Sternocleidomastoid (tissue), 1 donor: Measurements from ENCODE around the genes HLTF and RNF13.

- PRO-cap: bidirectional peak, plus-strand start at chr3:143973081, minus-strand start at chr3:143972860
Observed at GRCh38 chr3:143973015-143973513, 1.4 kb downstream of the DIPK2A start.

- PRO-cap: no peak
Observed at GRCh38 chr3:146159677-146159946, 1.4 kb downstream of the PLOD2 start.

- PRO-cap: no peak
Observed at GRCh38 chr3:146249201-146249688, 1.7 kb downstream of the PLSCR4 start.

DNA sequence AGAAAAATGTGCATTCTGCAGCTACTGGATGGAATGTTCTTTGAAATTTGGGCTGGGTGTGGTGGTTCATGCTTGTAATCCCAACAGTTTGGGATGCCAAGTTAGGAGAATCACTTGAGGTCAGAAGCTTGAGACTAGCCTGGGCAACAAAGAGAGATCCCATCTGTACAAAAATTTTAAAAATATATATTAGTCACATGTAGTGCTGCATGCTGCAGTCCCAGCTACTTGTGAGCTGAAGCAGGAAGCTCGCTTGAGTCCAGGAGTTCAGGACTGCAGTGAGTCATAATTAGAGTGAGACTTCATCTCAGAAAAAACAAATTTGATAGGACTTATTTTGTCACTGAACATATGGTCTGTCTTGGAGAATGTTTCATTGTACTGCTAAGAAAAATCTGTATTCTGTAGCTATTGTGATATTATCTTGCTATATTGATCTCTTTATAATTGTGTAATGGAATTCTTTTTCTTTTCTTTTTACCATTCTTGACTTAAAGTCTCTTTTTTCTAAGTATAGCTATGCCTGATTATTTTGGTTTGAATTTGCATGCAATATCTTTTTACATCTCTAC is 63.0 kb upstream of the PLSCR4 start:
- PRO-cap: no peak

- PRO-cap: no peak
Observed at GRCh38 chr3:147187795-147188147, 218.6 kb downstream of the ZIC4 start.

DNA sequence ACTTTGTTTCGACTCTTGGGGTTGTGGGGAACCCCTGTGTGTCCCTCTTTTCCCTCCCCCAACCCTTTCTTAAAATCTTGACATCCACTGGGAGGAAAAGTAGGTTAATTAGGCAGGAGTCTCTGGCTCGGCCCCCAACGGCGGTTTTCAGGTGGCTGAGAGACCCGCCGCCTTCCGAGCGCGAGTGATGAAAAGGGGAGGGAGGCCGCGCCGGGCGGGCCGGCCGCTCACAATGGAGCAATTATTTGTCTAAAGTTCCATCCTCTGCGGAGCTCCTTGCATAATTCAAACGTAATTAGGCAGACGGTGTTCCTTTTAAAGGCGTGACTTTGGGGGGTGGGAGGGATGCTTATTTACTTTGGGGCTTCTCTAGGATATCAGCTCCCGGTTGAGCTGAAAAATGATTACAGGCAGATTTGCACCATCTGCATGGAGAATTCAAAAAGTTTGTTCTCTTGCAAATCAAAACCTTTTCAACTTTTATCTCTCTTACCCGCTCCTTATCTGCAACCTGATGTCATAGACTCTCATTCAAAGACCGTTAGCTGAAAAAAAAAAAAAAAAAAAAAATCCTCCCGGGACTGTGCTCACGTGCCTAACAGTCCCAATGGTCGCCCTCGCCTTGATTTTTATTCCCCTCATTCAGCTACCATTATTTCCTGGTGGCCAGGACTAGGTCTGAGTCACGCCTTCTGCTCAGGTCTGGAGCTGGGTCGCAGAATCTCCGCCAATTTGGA is 51.5 kb downstream of the ZIC4 start:
- PRO-cap: no peak

DNA sequence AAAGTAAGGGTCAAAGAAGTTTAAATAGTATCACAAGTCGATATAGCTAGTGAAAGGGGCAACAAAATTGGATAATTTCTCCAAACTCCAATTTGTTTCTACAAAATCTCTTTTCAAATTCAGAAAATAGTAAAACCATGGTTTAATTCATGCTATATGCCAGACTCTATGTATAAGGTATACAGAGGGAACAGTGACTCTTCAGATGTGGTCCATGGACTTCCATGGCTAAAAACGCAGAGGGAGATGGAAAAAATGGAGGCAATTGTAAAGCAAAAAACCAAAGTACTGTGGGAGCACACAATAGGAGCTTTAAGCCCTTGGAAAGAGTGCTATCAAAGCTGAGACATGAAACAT is 264.7 kb upstream of the AGTR1 start:
- PRO-cap: no peak

GRCh38 chr3:149085689-149086915 is at the start of gene HLTF:
TSS of gene HLTF (minus strand) at chr3:149086533.
- PRO-cap: bidirectional peak, plus-strand start at chr3:149086712, minus-strand start at chr3:149086523

DNA sequence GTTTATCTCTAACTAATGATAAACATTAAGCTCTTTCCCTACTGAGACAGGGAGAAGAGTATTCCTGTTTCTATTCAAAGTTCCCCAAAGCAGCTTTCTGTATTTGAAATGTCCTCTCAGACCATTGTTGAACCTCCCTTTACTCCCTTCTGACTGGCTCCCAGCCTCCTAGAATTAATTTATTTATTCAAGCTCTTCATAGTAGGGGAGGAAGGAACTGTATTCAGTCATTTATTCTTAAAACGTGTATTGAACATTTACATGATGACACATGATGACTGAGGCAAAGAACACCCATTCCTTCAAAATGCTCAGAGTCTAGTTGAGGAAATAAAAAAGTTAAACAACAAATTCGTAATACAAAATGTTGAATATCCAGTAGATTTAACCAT is 7.2 kb upstream of the TM4SF18 start:
- PRO-cap: no peak

GRCh38 chr3:149395395-149396154 is 18.1 kb upstream of the TM4SF1 start:
- PRO-cap: no peak

DNA sequence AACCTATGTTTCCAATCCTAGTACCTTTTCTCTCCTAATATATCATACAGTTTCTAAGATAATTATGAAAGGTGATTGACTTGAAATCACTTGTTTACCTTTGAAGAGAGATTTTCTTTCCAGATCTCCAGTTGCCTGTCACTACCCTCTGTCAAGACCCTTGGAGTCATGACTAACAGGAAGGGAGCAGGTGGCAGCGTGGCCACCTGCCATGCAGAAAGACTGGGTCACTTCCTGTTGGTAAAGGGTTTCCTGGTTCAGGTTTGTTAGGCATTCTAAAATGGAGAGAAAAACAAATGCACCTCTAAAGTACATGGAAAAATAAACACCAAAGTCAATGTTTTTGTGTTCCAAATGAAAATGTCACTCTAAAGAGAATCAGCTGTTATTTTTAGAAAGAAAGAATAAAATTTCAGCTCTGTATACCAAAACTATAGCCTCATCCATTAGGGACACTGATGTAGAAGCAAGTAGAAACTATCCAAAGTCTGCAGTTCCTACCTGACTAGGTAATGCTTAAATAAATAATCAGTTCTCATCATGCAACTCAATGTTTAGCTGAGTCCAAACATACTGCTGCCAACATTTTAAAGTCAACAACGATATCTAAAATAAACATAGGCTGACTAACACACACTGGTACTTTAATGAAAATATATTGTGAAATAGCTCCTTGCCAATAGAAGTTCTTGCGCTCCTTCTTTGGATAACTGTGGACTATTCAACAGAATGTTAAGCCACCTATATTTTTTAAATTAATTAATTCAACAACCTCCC is 23.9 kb upstream of the TM4SF1 start:
- PRO-cap: no peak

GRCh38 chr3:149536345-149537044 is 62.0 kb downstream of the TM4SF4 start:
- PRO-cap: no peak

GRCh38 chr3:149590643-149591058 is 67.2 kb downstream of the WWTR1 start:
- PRO-cap: no peak

- PRO-cap: no peak
Observed at GRCh38 chr3:149643785-149644708, 13.8 kb downstream of the WWTR1 start.

- PRO-cap: bidirectional peak, plus-strand start at chr3:149657560, minus-strand start at chr3:149657465
Observed at GRCh38 chr3:149657384-149657650, 508 bp downstream of the WWTR1 start.

DNA sequence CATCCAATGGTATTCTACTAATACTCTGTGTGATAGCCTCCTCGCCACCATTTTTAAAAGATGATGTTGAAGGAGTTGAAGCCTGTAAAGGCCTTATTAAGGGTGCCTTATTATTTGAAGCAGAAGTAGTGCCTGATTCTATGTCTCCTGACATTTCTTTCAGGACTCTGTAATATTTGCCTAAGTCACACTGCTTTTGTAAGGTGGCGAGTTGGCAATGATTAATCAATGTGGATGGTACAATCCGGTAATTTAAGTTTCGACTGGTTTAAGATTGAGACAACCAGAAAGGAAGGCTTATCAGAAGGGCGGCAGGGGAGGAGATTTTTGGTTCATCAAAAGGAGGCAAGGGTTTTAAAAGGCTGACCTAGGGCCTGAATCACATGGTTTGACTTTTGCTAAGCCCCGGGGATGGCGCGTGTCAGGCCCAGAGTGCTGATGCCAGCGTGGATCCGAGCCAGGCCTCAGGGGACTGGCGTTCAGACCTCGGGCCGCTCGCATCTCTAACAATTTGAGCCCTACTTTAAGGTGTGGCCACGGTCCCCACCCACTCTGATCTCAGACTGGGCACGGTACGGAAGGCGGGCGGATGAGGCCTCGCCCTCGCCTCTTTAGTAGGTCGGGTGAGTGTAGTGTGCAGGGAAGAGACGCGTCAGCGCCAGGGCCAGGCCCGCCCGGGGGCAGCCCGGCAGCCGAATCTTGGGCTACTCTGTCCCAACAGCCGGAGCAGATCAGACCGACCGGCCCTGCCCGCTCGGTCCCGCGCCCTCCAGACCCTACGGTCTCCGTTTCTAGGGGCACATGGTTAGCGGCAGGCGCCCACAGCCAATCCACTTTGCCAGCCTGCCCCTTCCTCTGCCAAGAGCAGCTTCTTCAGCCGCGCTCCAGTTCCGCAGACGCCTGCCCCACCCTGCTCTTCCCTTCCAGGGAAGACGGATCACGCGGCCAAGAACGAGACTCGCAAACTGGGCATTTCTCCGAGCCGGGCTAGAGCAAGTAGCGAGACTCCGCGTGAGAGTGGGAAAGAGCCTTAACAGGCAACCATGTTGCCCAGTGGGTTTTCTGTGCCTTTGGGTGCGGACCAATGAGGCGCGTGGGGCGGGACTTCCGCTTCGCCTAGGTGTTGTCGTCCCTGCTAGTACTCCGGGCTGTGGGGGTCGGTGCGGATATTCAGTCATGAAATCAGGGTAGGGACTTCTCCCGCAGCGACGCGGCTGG is at the start of gene RNF13:
Gene RNF13 (plus strand): TSS at position 1,115 of the 1,218 bp plus-strand sequence.
- PRO-cap: bidirectional peak, plus-strand start at position 430 of the sequence, minus-strand start at position 474 of the sequence; bidirectional peak, plus-strand start at position 639 of the sequence, minus-strand start at position 773 of the sequence; bidirectional peak, plus-strand start at position 1,146 of the sequence, minus-strand start at position 898 of the sequence

GRCh38 chr3:149958323-149958724 is 12.4 kb downstream of the PFN2 start:
- PRO-cap: no peak

- PRO-cap: no peak
Observed at GRCh38 chr3:150253261-150254069, 154.6 kb upstream of the TSC22D2 start.

GRCh38 chr3:150268437-150269894 is 139.1 kb upstream of the TSC22D2 start:
- PRO-cap: no peak

DNA sequence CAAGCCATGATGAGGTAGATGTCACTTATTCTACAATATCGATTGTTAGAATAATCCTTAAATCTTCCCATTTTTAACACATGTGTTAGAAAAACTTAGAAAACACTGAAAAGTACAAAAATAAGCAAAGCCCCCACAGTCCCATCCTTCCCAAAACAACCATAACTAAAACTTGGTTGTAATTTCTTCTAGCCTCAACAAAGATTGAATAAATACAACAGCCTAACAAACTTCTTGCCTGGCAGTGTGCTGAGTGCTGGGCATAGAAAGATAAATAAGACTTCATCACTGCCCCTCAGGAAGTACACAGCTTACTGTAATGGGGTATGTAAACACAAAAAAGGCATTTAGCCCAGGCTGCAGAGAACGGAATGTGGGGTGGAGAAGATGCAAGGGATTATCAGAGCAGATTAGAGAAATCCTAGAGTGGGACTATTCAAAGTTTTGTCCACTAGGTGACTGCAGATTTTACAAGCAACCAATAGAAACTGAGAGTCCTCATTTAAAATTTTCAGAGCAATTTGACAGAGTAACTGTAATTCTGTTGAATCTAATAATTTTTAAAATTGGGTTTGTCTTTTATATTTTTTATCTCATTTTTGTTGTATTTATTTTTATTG is 35.4 kb upstream of the TSC22D2 start:
- PRO-cap: no peak